A375 (cell line): ENCODE measurements around the genes AARS1, ST3GAL2, CMTR2, TLE7 and TAT.

- RAMPAGE, long total RNA: start-site peak on the minus strand at chr16:70289448-70289509, 149 and 44 reads in 2 replicates
Measured at GRCh38 chr16:70289351-70290304, at the start of gene AARS1. Gene AARS1, minus strand, starts transcription at chr16:70289506.

- RAMPAGE, long total RNA: no peak
Measured at GRCh38 chr16:70379785-70380227, 33.1 kb downstream of the DDX19A start.

DNA sequence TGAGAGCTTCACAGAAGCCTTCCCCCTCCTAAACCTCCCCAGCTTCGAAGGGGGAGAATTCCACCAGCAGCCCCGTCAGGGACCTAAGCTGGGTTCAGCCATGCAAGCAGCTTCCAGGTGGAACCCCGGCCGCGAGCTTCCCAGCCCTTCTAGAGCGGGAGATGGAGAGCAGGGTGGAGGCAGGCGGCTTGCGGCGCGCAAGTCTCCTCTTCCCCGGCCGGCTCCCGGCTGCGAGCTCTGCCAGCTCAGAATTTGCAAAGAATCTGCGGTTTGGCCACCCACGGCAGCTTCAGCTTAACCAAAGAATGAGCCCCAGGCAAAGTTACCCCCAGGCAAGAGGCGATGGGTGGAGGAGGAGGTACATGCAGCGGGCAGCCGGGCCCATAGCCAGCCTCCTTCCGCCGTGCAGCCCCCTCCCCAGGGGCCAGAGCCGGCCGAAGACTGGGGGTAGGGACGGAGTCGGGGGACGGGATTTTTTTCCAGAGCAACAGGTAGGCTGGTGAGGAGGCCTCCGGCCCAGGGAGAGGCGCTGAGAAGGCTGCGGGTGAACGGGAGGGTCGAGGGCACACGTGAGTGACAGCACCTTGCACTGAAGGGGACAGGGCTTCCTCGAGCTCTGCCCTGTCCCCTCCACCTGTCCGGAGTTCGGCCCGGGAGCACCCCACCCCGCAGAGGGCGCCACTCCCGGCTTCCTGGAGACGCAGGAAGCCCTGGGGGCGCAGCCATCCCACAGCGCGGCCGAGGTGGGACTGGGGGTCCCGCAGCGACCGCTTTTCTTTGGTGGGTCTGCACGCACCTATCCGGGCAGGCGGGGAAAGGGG is 33.9 kb downstream of the DDX19A start:
- RAMPAGE, long total RNA: no peak

GRCh38 chr16:70398832-70399554 is 39.9 kb downstream of the ST3GAL2 start:
- RAMPAGE, long total RNA: no peak

DNA sequence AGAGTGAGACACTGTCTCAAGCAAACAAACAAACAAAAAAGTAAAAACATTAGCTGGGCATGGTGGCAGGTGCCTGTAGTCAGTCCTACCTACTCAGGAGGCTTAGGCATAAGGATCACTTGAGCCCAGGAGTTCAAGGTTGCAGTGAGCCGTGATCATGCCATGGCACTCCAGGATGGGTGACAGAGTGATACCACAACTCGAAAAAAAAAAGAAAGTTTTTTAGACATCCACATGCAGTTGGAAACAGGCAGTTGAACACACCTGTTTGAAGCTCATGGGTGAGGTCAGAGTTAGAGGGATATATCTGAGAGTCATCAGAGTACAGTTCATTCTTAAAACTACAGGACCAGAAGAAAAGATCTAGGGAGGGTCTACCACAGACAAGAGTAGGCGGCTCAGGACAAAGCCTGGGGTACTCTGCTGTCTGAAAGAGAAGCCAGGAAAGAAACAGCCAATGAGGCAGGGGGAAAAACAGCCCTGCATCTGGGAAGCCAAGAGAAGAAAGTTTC is 35.1 kb downstream of the ST3GAL2 start:
- RAMPAGE, long total RNA: no peak

GRCh38 chr16:70432415-70433140 is 6.3 kb downstream of the ST3GAL2 start:
- RAMPAGE, long total RNA: no peak

GRCh38 chr16:70438880-70440000 is at the start of gene ST3GAL2:
Gene ST3GAL2, minus strand, starts transcription at chr16:70439100.
- RAMPAGE, long total RNA: no peak

GRCh38 chr16:70467966-70468322 is 13.5 kb downstream of the FCSK start:
- RAMPAGE, long total RNA: no peak

DNA sequence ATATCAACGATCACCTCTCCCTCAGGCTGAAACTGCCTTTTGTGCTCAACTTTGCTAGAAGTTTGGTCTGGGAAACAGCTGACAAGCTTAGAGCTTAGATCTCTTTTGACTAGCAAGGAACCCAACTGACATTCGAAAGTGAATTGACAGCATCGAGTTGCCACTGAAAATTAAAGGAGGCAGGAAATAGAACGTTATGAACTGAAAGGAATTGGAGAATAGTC is 888 bp downstream of the COG4 start:
- RAMPAGE, long total RNA: no peak

- RAMPAGE, long total RNA: no peak
Measured at GRCh38 chr16:70574520-70574963, 50.9 kb downstream of the SF3B3 start.

DNA sequence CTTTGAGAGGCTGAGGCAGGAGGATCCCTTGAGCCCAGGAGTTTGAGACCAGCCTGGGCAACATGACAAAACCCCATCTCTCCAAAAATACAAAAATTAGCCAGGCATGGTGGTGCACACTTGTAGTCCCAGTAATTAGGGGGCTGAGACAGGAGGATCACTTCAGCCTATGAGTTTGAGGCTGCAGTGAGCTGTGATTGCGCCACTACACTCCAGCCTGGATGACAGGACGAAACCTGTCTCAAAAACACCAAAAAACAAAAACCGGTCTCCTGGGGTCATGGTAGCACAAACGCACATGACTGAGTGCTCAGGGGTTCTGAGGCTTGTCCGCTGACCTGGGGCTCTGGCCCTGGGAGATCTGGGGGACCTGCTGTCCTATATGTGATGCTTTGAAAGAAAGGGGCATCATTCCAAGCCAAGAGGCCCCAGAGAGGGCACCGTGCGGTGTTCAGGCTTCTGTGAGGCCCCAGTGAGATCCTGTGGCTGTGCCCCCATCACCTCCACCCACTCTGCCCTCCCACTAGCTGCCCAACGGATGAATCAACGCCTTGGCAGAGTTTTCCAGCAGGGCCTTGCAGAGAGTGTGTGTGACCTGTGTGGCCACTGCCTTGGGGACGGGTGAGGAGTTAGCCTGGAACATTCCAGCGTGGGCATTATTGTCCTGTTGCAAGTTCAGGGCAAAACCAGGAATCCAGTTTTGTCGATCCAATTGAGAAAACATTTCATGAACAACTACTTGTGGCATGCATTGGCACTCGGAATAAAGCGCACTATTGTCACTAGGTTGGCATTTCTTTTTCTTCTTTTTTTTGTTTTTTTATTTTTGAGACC is 53.5 kb downstream of the SF3B3 start:
- RAMPAGE, long total RNA: no peak

DNA sequence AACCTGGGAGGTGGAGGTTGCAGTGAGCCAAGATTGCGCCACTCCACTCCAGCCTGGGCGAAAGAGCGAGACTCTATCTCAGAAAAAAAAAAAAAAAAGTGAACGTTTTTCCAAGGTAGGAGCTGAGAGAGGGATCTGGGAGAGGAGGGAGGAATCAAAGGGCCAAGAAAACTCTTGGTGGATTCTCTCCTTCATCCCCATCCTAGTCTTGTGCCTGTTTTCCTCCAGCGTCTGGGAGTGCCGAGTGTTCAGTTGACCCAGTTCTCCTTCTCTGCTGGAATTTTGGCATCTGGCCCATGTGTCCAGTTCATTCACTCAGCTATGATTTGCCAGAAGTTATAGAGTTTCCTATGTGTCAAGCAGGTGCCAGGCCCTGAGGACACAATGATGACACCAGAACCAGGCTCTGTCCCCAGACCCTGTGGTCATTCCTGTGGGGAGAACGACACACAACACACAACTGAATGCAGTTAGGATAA is 36.2 kb upstream of the IL34 start:
- RAMPAGE, long total RNA: no peak

DNA sequence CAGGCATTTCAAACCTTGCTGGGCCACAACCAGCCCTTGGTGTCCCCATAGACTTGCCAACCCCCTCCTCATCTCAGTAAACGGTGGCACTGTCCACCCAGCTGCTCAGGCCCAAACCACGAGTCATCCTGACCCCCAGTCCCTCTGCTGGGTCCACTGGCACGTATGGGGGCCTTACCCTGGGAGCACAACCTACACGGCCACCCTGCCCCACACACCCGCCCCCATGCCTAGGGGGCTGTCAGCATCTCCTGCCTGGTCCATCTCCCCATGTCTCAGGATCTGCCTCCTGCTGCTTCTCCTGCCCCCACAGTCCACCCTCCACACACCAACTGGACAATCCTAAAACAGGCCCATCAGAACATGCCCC is 15.5 kb upstream of the MTSS2 start:
- RAMPAGE, long total RNA: no peak

DNA sequence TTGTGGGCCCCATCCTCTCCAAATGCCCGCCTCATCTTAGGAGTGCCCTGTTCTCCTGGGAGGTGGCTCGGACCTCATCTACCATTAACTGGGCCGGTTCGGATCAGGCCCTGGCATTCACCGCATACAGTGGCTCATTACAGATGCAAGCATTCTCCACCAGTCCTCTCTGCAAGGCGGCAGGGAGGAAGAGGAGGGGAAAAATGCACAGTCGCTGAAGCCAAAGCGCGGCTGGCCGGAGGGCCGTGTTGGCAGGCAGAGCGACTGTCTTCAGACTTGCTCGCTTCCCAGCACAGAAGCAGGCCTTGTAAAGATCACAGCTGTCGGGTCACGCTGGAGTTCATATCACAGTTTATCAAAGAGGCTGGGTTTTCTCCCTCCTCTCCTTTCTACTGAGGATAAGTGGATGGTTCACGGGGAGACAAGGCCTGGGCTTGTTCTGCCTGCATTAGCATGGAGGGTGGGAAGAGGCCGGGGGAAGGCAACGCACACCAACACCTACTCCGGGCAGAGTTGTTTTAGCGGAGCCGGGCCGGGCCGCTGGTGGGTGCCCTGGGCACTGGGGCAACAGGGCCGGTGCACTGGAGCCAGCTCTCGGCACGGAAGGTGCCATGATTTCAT is 40.0 kb upstream of the MTSS2 start:
- RAMPAGE, long total RNA: no peak

DNA sequence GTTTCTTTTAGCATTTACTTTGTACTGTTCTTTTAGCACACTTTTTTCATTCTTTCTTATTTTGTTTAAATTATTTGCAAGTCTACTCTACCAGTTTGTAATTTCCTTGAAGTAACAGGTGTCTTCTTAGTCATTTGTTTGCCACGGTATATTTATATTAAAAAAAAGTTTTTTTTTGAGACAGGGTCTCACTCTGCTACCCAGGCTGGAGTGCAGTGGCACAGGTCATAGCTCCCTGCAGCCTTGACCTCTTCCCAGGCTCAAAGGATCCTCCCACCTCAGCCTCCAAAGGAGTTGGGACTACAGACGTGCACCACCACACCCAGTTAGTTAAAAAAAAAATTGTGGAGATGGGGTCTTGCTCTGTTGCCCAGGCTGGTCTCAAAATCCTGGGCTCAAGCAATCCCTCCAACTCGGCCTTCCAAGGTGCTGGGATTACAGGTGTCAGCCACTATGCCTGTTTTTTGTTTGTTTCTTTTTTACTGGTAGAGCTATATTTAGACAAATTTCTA is 1.9 kb downstream of the CMTR2 start:
- RAMPAGE, long total RNA: no peak

DNA sequence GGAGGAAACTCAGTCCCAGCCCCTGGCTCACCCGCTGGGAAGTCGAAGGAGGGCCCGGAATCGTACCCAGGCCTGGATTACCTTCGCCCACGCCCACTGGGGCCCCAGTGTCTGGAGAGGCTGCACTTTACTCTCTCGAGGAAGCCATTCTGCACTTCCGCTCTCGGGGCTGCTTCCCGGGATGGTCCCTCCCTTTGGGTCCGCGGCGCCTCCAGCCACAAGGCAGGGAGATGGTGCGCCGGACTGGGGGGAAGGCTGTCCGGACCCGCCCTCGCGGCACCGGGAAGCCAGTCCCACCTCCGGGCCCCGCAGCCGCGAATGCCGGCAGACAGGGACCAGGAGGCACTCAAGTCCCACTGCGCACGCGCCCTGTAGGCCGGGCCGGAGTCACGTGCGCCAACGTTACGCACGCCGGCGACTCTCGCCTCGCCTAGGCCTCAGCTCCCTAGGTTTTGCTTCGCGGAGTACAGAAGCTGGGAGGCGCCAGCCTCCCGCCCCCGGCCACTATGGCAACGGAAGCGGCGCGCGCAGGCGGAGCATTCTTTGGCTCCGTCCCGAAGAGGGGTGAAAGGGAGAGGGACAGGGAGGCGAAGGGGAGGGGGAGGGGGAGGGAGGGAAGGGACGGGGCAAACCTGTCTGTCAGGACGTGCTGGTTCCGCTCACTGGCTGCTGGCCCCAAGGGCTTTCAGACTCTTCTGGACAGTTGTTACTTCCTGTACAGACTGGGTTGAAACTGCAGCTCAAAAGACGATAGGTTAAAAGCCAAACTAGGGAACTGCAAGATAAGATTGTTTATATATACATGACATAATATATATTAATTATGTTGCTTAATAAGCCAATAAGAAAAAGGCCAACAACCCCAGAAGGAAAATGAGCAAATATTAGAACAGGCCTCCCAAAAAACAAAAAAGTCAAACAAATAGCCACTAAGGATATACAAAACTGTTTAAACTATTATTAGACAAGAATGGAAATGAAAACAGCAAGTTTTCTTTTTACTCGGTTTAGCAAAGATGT is at the start of gene CMTR2:
TSS of gene CMTR2 (minus strand) at position 348 of the 1,020 bp plus-strand sequence.
- RAMPAGE, long total RNA: no peak

GRCh38 chr16:71441943-71442193 is at the start of gene TLE7:
Gene TLE7, minus strand, starts transcription at chr16:71442054.
- RAMPAGE, long total RNA: no peak

DNA sequence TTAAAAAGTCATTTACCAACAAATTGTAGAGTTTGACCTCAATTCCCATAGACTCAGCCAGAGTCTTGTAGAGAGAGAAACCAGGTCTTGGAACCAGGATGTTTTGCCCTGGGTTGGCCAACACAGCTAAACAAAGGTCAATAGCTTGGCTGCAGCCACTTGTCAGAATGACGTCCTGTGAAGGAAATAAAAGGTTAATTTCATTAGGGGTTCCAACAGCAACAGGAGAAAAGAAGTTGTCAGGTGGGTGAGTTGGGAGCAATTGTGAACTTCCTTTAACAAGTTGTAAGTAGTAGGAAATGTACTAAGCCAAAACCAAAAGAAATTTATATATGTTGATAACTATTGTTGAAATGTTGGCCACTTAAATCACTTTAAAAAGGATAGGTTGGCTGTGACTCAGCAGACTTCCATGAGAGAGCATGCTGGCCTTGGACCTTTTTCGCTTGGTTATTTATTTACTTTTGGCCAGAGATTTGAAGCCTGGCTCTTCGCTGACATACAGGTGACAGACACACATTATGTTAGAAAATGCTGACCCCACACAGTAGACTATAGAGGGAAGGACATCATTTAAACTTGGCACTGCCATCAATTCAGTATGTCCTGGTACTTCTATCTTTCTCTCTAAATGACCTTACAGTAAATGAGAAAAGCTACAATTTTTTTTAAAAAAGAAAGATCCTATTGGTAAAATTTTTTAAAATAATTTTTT is 4.2 kb downstream of the TAT start:
- RAMPAGE, long total RNA: no peak

DNA sequence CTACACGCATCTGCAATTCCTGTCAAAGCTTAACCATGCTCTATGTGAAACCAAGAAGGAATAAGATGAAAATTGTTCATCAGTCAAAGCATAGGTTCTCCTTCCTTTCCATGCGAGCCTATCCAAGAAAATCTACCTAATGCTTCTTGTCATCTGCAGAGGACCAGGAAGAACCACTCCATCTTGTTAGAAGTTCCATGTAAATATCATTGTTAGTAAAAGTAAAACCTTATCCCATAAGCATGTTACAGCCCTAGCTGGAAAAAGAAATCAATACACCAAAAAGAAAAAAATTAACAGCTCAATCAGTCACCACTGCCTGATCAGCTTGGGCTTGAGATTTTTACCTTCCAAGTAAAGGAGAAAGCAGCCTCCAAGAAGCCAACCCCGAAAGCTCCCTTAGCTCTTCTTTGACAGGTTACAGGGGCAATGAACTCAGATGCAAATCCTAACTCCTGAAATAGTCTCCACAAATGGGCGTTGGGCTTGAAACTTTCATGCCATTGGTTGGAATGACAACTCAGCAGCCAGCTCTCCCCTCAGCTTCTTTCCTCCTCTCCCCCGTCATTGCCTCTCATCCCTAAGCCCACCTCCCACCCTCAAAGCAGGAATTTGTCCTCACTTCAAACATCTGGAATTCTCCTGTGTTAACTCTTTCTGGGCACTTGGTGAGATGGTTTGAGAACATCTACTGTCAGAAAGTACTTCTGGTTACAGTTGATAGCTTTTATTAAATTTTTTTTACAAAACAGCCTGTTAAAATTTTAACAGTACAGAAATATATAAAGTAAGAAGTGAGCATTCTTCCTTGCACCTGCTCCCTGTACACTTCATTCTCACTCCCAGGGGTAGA is at the start of gene TAT:
TSS of gene TAT (minus strand) at position 431 of the 853 bp plus-strand sequence.
- RAMPAGE, long total RNA: no peak

DNA sequence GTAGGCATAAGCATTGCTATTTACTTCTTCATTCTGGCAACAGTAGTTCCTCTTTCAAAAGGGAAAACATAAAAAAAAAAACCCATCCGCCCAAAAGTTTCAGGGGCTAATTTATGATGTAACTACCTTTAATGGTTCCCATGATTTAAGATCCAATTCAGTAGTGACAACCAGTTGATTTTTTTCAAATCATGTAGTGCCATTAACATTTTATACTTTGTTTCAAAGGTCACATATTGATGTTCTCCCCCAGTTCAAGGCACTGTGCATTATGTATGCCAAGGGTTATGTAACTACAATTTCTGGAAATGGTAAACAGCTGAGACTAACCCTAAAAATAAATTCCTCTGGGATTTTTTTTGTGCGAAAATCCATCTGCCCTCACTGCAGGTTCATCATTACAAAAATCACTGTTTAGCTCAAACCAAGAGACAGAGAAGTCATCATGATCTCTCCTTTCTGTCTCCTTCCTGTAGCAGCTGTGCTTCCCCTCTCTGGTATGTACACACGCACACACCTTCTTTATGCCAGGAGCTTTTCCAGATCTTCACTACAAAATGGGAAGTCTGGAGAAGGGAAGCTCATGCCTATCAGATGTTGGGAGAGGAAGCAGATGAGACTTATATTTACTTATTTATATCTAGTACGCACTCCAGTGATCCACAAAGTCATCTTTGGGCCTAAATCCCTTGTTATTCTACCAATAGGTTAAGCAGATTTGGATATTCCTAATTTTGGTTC is 2.3 kb upstream of the PHLPP2 start:
- RAMPAGE, long total RNA: no peak